ENCODE results near the genes TIMM22 and YWHAE.

DNA sequence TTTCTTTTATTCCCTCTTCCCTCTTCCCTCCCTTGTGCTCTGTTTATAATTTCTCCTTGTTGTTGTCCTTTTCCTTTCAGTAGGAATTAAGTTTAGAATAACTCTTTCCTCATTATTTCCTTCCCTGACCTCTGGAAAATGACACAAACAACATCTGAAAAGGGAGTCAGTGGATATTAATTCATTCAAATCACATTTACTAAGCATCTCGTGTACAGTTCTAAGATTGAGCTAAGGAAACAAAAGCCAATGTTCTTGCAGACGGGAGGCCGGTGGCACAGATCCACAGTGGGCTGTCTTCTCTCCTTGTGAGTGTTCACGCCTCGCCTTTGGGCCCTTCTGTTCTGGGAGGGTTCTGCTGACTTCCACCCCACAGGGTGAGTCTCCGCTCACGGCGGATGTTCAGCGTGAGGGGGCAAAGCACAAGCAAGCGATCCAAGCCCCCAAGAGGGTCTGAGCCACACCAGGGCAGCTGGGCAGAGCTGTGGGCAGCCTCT, 84.1 kb upstream of the DOC2B start:
- RRBS = no CpG with 5 or more reads among the region's 10 CpGs

DNA sequence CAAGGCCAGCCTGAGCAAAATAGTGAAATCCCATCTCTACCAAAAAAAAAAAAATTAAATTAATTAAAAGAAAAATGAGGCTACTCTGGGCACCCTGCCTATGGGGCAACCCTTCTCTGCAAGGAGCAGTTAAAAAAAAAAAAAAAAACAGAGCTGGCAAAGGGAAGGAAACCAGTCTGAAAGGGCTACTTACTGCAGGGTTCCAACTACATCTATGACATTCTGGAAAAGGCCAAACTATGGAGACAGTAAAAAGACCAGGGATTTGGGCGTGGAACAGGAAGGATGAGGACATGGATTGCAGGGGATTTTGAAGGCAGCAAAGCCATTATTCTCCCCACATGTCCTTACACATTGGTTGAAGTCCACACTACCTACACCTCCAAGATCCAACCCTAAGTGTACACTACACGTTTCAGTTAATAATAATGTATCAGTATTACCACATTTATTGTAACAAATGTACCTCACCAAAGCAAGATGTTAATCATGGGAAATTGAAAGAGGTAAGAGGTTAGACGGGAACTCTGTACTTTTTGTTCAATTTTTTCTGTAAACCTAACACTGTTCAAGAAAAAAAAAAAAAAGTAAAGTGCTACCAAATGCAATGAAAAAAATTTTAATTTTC, 4.5 kb downstream of the RPH3AL start:
- RRBS = no CpG with 5 or more reads among the region's 3 CpGs

DNA sequence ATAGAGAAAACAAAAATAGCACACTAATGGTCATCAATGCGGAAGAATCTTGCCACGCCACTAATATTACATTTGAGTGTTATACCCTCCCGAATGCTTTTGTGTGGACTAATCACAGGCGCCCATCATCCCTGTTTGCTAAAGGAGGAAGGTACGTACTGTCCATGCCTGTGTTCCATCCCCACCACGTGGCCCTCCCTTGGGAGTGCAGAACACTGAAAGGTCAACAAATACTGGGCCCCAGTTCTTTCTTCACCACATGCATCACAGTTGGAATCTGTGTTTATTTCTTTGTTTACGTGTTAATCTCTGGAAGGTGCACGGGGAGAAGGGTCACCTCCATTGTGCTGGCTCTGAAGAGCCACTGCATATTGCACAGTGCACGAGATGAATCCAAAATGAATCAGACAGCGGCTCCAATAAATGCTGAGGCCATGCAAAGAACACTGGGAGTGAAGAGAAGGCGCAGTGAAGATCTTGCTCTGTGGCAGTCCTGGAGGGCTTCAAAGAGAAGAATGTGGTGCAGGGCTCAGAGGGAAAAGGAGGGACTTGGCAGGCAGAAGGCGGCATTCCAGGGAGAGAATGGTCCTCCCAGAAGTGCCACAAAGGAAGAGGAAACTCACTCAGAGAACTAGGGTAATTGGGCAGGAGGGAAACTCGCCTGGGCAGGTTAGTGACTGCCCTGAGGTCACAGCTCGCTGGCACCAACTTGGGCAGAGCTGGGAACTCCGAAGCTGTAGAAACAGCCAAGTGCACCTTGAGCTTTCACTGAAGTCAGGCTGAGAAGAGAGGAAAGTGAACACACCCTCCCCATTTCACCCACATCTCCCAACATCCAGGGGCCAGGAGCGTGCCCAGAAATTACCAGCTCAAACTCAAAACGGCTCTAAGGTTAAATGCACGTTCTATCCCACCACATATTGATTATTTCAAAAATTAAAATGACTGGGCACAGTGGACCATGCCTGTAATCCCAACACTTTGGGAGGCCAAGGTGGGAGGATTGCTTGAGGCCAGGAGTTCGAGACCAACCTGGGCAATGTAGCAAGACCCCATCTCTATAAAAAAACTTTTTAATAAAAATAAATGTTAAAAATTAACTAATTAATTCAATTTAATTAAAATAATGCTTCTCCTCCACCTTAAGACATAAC, 3.6 kb downstream of the RPH3AL start:
- RRBS = no CpG with 5 or more reads among the region's 19 CpGs

GRCh38 chr17:382581-383436, 27.3 kb upstream of the C17orf97 start:
- RRBS = no CpG with 5 or more reads among the region's 11 CpGs

- RRBS = no CpG with 5 or more reads among the region's 7 CpGs
Measured at GRCh38 chr17:418350-418697, 8.2 kb downstream of the C17orf97 start.

DNA sequence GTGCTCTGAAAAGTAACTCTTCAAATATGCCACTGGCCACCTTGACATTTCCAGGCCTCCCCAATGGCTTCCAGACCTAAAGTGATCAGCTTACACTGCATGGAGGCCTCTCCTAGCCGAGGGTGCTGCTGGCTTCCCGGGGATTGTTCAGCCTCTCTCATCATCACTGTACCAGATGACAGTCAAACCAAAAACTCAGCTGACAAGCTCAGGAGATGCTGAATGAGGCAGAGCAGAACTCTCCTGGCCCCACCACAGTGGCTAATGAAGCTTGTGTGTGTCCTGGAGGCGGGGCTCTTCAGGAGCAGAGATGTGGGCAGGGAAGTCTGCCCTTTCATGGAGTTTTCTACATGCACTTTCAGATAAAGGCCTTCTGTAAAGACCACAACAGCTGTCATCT, 113.3 kb downstream of the VPS53 start:
- RRBS = no CpG with 5 or more reads among the region's 3 CpGs

GRCh38 chr17:601692-602375, 112.8 kb downstream of the VPS53 start:
- RRBS = 87% methylated on average over 3 of the region's 17 CpGs

GRCh38 chr17:732960-733285, 527 bp downstream of the TLCD3A start:
- RRBS = 2% methylated on average over 22 of the region's 34 CpGs

DNA sequence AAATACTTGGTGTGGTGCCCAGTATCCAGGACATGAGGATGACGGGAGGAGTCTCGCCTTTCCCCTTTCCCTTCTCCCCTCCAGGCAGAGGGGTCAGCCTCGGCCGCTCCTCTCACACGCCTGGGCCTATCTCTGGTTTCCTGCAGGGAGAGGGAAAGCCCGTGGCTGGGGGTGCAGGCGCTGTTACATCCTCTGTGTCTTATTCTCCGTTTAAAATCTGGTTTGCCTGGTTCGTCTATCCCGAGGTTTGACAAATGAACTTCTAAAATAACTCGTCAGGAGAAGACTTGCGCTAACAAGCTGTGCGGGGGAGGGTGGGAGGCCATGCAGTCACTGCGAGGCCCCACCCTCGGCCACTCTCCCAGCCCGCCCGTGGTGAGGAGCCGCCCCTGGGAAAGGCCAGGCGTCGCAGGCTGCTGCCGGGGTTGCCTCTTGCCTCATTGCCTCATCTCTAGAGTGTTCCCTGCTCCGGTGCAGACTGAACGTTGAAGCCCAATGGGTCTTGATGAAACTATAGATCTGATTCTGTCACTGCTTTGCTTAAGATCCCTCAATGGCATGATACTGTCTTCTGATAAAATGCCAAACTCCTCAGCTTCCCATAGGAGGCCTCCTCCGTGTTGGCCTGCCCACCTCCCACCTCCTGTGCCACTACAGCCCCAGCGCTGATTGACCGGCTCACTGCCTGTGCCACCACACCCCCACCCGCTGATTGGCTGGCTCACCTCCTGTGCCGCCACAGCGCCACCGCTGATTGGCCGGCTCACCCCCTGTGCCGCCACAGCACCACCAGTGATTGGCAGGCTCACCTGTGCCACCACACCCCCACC, 7.9 kb downstream of the MRM3 start:
- RRBS = 12% methylated on average over 4 of the region's 32 CpGs

- RRBS = no CpG with 5 or more reads among the region's 13 CpGs
Measured at GRCh38 chr17:812699-813188, 30.6 kb downstream of the MRM3 start.

- RRBS = 100% methylated on average over 1 of the region's 2 CpGs
Measured at GRCh38 chr17:974961-975731, 4.4 kb downstream of the NXN start.

DNA sequence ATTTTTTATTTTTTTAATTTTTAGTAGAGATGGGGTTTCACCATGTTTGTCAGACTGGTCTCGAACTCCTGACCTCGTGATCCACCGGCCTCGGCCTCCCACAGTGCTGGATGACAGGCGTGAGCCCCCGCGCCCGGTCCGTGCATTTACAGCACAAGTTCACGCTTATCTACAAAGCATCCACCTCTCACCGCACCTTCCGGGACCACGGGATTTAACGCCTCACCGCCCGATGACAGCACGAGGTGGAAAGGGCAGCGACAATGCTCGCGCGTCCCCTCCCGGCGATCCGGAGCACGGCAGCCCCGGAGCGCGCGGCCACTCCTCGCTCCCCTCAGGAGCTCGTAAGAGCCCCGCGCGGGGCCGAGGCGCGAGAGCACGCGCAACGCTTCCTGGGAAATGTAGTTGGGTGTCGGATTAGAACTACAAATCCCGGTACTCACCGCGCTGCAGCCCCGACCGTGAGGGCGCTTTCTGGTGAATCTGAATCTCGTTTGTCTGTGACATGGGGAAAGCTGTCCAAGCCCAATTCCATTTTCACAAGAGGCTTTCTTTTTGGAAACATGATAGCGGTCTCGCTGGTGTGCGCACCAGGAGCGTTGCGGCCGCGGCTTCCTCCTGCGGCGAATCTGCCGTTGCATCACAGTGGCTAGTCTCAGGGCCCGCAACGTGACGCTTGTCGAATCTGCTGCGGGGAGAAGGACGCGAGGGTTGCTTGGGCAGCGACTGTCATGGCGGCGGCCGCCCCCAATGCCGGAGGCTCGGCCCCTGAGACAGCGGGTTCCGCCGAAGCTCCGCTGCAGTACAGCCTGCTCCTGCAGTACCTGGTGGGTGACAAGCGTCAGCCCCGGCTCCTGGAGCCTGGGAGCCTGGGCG, at the start of gene TIMM22:
TIMM22 (plus strand) TSS at position 718 of the 876 bp plus-strand sequence.
- RRBS = under 1% methylated on average over 16 of the region's 78 CpGs

GRCh38 chr17:1000628-1001180, 3.8 kb downstream of the TIMM22 start:
- RRBS = 60% methylated on average over 1 of the region's 10 CpGs

GRCh38 chr17:1001184-1001622, 4.3 kb downstream of the TIMM22 start:
- RRBS = no CpG with 5 or more reads among the region's 9 CpGs

- RRBS = no CpG with 5 or more reads among the region's 7 CpGs
Measured at GRCh38 chr17:1143525-1143866, 36.3 kb downstream of the ABR start.

- RRBS = no CpG with 5 or more reads among the region's 10 CpGs
Measured at GRCh38 chr17:1156691-1157172, 23.0 kb downstream of the ABR start.

DNA sequence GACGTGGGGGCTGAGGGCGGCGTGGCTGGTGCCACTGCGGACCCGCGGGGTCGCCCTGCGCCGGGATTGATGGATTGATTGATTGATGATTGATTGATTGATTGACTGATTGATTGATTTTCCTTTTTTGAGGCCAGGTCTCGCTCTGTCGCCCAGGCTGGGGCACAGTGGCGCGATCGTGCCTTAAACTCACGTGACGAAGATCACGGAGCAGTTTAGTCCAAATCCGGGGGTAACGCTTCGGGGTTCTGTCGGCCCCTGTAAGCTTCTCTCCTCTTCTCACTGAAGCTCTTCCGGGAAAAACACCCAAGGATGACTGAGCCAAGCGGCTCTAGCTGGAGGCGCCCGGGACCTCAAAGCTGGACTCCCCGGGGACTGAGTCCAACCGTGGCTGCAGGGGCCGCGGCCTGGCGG, 40.2 kb upstream of the BHLHA9 start:
- RRBS = 18% methylated on average over 17 of the region's 30 CpGs

DNA sequence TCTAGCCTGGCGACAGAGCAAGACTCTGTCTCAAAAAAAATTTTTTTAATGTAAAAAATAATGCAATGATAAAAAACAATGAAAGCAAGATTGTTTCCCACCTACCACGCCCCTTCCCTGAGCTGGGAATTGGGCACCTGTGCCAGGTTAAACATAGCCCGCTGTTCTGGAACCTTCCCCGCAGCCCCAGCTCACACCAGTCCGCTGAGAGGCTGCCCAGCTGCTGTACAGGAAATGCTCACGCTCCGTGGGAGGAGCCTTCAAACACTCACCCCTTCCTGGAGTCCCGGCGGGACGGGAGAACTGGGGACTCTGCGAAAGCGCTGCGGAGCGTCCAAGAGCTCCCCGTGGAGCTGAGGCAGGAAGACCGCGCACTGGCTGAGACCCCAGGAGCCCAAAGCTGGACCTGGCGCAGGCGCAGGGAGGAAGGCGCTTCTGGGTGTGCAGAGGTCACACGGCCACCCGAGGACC, 16.6 kb upstream of the BHLHA9 start:
- RRBS = no CpG with 5 or more reads among the region's 22 CpGs

GRCh38 chr17:1286693-1287088, 7.2 kb downstream of the TRARG1 start:
- RRBS = no CpG with 5 or more reads among the region's 10 CpGs

- RRBS = 2% methylated on average over 36 of the region's 79 CpGs
Measured at GRCh38 chr17:1399292-1400243, at the start of gene YWHAE. Gene YWHAE, minus strand, starts transcription at chr17:1400222.